Bronchus fibroblast of lung (primary cell): ENCODE results near the genes FADS6, CDR2L, ARMC7 and SUMO2.

- RAMPAGE, long total RNA = no peak
These were observed 4.4 kb downstream of the NHERF1 start for GRCh38 chr17:74752687-74753384.

DNA sequence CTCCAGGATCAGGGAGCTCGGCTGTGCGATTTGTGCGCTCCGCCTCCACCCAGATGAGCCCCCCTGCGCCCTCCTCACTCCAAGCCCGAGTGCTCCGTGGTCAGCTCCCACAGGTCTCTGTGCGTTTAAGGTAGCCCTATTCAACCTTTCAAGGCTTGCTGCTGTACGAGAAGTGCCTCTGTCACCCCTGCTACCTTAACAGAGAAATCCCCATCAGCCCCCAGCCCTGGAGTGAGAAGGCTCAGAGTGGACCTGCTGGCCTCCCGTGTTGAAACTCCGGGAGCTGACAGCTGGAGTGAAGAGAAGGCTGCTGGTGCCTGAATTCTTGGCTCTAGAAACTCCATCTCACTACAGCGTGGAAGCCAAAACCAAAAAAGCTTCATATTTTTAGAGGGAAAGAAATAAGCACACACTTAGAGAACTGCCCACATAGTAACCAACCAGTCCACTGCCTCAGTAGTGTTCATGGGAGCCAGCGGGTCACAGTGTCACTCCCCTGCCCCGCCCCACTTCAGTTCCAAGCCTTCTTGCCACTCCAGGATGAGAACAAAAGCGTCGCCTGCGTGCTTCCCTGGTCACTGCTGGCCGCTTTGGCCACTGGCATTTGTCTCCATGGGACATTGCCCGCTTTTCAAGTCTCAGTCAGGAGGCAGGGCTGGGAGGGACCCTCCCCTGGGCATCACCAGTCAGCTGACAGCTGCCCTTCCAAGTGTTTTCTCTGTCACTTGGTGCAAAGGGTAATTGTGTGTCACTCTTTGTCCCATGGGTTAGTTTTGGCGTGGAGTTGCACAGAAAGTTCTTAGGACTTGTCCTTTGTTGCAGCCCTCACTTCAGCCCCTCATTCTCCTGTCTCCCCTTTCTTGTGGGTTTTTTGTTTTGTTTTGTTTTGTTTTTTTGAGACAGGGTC, 36.6 kb downstream of the TMEM104 start:
- RAMPAGE, long total RNA = no peak

DNA sequence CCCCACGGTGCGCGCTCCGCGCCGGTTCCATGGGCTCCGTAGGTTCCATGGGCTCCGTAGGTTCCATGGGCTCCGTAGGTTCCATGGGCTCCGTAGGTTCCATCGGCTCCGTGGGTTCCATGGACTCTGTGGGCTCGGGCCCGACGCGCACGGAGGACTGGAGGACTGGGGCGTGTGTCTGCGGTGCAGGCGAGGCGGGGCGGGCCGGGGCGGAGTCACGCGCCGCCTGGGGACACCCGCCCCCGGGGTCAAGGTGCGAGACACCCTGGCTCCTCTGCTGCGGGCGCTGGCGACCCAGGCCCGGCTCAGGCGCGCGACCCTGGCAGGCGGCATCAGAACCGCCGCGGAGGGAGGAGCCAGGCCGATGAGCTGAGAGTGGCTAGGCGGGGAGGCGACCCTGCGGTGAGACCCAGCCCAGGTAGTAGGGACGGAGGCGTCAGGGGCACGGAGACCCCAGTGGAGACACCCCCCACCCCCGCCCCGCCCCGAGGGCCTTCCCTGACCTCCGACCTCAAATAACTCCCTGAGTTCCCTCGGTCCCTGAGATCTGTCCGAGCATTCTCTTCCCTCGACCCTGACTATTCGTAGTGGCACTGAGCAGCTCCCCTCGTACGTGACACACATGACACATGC, at the start of gene FADS6:
FADS6 (minus strand) TSS at position 159 of the 633 bp plus-strand sequence.
- RAMPAGE, long total RNA = no peak

GRCh38 chr17:74922640-74923044, 413 bp downstream of the USH1G start:
- RAMPAGE, long total RNA = no peak

GRCh38 chr17:74970260-74970987, 2.1 kb downstream of the HID1 start:
- RAMPAGE, long total RNA = no peak

- RAMPAGE, long total RNA = no peak
These were observed 4.7 kb upstream of the CDR2L start for GRCh38 chr17:74982740-74983155.

- RAMPAGE, long total RNA = no peak
These were observed at the start of gene CDR2L for GRCh38 chr17:74987189-74987745. Gene CDR2L, plus strand, starts transcription at chr17:74987632.

DNA sequence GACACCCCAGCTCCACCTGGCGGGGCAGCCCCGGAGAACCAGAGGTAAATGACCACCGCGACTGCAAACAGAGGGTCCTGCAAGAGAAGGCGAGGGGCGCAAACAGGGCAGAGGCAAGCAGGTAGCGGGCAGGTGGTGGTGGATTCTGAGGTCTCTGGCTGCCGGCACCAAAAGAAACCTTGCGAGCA, 12.6 kb downstream of the ATP5PD start:
- RAMPAGE, long total RNA = no peak

DNA sequence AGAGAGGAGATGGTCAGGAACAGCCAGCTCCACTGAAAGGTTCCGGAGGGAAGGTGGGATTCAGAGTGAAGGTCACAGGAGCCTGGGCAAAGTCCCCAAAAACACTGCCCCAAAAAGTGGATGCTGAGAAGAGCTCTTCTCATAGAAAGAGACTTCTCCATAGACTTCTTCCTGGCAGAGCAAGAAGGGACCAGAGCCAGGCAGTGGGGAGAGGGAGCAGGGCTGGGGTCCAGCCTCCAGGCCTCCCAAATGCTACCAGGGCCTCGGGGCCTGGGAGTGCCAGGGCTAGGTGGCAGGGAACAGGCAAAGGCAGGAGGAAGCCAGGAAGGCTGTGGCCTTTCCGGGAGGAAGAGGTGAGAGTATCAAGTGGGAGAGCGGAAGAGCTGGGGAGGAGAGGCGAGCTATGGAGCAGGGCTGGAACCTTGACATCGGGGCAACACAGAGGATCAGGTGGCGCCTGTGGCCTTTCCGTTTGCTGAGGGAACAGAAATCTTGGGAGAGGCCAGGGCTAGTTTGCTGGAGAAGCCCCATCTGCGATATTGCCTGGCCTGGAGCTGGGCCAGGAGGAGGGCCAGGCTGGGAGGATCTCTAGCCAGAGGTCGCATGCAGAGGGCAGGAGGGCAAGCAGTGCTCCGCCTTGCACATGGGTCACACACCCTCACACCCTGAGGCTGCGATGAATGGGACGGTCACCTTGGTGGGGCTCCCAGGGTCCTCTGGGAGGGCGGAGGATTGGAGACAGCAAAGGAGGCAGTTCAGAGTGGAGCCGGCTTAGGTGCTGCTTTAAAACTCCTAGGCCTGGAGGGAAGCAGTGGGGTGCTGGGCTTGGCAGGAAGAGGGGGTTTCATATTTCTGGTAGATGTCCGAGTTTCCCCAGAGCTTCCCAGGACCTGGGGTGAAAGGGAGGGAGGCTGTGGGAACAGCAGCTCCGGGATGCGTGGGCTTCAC, 3.3 kb downstream of the SLC16A5 start:
- RAMPAGE, long total RNA = no peak

DNA sequence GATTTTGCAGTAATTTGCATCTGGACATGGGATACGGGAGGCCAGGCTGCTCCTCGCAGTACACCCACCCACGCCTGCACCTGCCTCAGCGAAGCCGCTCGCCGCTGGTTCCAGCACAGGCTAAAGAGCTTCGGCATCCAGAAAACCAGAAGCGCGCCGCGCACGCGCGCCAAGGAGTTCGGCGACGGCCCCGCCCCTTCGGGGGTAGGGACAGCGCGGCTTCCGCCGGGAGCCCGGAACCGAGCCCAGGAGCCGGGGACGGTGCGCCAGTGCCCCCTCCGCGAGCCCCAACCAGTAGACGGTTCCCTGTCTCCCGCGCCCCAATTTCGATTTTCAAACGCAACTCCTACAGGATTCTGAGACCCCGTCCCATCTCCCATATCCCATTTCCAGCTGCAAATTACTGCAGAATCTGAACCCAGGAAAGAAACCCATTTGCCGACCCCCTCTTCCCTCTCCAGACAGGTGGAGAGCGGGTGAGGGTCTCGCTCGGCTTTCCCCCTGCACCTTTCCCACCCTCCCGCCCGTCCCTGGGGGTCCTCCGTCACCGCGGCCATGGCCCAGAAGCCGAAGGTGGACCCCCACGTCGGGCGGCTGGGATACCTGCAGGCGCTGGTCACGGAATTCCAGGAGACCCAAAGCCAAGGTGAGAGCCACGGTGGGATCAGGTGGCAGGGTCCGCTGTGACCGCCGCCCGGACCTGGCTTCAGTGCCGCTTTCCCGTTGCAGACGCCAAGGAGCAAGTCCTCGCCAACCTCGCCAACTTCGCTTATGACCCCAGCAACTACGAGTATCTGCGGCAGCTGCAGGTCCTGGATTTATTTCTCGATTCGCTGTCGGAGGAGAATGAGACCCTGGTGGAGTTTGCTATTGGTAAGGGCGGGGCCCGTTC, at the start of gene ARMC7:
ARMC7 (plus strand) TSS at position 236 of the 892 bp plus-strand sequence.
- RAMPAGE, long total RNA = start-site peak on the plus strand centred at position 237 of the sequence, 24 bp wide, 6 and 20 reads in 2 replicates

DNA sequence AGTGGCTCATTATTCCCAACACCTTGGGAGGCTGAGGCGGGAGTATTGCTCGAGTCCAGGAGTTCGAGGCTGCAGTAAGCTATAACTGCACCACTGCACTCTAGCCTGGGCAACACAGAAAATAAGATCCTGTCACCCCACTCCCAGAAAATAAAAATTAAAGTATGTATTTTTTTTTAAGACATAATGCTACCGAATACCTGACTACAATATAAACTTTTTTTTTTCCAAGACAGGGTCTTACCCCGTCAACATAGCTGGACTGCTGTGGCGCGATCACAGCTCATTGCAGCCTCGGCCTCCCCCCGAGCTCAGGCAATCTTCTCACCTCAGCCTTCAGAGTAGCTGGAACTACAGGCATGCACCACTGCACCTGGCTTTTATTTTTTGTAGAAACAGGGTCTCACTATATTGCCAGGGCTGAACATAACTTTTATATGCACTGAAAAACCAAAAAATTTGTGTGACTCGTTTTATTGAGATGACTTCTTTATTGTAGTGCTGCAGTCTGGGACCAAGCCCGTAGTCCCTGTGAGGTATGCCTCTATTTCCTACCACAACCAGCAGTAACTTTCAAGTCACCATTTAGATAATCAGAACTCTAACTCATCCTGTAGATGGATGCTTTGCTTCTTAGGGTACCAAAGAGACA, 9.3 kb upstream of the JPT1 start:
- RAMPAGE, long total RNA = no peak

GRCh38 chr17:75182783-75183331, at the start of gene SUMO2:
Gene SUMO2, minus strand, starts transcription at chr17:75182959.
- RAMPAGE, long total RNA = start-site peak on the minus strand at chr17:75182900-75182983, 6,535 and 5,226 reads in 2 replicates

GRCh38 chr17:75260509-75261447, 628 bp downstream of the GGA3 start:
- RAMPAGE, long total RNA = no peak

GRCh38 chr17:75292826-75293136, 3.5 kb upstream of the SLC25A19 start:
- RAMPAGE, long total RNA = no peak

DNA sequence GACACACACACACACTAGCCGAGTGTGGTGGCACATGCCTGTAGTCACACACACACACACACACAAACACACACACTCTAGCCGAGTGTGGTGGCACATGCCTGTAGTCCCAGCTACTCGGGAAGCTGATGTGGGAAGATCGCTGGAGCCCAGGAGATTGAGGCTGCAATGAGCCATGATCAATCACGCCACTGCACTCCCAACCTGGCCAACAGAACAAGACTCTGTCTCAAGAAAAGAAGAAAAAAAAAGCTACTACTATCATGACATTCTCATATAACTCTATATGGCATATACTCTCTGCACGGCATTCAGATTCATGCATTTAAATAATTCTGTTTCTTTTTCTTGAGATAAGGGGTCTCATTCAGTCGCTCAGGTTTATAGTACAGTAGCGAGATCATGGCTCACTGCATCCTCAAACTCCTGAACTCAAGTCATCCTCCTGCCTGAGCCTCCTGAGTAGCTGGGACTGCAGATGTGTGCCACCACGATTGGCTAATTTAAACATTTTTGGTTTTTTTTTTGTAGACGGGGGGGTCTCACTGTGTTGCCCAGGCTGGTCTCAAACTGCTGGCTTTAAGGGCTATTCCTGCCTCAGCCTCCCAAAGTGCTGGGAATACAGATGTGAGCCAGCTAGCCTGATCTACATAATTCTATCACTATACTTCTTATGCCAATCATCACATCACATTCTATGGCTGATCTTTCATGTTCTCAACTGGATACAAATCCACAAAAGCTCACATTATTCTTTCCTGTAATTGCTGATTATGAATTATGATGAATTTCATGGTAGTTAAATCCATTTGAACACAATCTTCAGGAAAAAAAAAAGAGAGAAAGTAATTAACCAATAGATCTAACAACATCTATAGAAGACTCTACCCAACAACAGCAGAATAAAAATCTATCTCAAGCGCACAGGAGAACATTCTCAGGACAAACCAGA, 30.6 kb downstream of the GRB2 start:
- RAMPAGE, long total RNA = no peak

GRCh38 chr17:75393462-75394558, 11.7 kb downstream of the GRB2 start:
- RAMPAGE, long total RNA = start-site peak on the minus strand at chr17:75393821-75393874, 36 and 71 reads in 2 replicates

DNA sequence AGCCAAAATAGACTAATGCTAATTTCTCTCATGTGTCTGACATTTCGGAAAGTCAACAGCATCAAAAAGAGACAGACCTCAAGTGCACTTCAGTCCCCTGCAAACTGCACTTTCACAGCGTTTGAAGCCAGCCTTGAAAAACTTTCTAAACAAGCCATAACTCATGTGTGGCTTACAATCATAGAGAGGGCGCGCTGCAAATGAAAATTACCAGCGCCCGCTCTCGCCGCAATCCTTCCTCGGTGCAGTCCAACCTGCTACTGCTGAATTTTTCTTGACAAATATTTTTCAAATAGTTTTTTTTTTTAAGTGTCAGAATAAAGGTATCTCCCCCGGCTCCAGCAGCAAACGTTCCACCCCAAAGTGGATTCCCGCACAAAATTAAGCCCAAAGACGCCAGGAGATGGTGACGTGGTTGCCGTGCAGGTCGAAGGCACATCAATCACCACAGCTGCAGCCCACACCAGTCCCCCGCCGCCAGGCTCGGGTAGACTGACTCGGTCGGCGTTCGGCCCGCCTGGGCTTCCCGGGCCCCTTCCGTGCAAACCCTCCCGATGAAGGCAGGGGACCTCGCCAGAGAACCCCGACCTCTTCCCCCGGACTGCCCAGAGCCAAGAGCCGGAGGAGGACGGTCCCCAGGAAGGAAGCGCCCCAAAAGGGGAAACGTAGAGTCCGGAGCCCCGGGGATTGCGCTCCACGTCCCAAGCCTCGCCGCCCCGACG, 652 bp downstream of the GRB2 start:
- RAMPAGE, long total RNA = no peak

GRCh38 chr17:75468802-75469404, 12.5 kb downstream of the TMEM94 start:
- RAMPAGE, long total RNA = no peak

DNA sequence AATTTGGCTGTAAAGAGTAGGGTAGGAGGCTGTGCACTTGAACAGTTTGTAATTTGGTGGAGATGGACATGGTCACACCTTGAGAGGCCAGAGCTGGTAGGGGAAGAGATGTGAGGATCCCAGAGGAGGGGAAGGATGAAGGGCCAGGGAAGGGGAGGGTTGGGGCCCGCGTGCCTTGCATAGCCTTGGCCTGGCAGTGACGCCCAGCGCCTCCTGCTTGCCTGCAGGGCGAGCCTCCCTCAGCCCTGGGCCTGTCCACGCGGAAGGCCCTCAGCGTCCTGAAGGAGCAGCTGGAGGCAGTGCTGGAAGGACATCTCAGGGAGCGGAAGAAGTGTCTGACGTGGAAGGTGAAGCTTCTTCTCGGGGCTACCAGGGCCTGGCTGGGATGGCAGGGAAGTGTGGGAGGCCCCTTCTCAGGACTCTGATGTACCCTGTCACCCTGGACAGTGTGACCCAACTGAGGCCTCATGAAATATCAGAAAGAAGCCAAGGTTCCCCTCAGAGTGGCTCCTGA, 28.8 kb downstream of the TMEM94 start:
- RAMPAGE, long total RNA = no peak

GRCh38 chr17:75501237-75502367, 13.7 kb downstream of the CASKIN2 start:
- RAMPAGE, long total RNA = no peak